Placental pericyte (primary cell): ENCODE measurements around a stretch of chr21.

DNA sequence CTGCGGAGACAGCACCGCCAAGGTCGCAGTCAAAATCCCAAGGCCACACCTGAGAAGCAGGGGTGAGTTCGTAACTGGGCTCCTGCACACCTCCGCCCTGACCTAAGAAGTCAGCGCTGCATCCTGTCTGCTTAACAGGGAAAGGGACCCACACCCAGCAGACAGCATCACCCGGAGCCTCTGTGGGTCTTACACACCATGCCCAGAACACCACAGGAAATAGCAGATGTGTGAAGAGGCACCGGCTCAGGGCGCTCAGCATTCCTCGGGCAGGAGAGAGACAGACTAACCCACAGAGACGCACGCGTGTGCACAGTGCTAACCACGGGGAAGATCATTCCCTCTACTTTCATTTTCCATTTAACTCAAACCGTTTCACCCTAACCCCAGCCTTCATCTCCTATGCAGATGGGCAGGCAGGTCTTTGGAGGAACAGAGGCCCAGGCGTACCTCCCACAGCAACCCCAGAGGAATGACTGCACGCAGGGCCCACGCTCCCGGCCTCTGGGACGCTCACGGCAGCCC is 21.1 kb downstream of the POFUT2 start:
- CAGE, long polyA plus RNA = no peak

DNA sequence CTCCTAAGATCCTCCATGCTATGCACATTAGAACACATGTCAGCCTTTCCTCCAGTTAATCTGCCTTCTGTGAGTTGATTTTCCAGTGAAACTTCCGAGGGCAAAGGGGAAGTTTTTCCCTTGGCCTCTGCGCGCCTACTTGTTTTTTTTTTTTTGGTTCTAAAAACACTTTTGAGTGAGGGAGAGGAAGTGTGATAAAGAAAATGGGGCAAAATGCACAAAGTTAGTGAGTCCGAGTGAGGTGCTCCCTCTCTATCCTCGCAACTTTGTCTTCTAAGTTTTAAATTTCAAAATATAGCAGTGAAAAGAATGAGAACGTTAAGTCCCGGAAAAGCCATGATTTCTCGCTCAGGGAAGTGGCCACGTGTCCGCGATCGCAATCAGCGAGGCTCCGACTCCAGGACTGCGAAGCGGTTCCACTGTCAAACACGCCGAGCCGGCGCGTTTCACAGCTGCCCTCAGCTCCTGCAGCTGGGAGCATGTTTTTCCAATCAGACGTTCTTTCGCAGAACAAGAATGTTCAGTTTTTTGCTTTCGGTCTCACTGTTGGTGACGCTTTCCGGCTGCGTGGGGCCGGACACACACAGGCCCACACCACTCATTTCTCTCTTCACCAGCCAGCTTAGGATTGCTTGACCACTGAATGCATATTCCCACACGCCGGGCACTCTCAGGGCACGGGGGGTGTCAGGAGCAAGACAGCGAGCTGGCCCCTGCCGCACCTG is 47.6 kb upstream of the COL18A1 start:
- CAGE, long polyA plus RNA = no peak

GRCh38 chr21:45370735-45371054 is 34.3 kb upstream of the COL18A1 start:
- CAGE, long polyA plus RNA = no peak

DNA sequence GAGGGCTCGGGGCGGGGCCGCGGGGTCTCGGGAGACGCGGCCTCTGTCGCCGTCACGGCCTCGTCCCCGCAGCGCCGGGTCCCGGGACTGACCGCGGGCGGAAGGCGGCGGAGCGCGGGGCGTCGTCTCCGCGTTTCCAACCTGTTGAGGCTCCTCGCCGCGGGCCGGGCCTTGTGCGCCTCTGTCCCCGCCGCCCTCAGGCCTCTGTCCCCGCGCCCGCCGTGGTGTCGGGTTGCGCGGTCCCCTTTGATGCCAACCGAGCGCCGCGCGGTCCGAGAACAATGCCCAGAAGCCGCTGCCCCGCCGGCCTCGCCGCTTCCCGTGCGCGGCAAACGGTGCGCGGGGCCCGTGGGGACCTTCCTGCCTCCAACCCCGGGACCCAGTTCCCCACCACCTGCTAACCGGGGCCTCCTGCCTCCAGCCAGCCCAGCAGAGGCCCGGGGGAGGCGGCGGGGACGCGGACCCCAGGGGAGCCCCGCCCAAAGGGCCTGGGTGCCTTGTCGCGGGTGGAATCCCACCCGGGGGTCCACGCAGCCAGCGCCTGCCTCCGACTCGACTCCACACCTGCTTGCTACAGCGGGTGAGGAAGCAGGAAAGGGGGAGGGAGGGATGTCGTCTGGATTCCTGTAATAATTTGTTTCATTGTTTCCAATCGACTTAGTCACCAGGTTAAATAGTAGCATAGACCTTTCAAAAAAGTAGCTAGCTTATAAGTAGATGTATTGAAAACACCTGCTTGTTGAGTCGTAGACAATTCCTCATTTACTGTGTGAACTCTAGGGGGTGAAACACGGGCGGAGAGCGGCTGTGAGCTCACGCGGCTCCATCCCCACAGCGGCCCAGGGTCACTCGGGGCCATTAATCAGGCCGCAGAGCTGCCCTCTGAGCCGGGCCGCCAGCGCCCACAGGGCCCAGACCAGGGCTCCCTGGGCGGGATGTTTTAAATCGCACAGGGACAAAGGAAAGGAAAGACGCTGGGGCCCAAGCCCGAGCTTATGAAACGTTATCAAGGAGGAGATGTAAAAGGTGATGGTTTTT is 1.1 kb downstream of the COL18A1 start:
- CAGE, long polyA plus RNA = no peak

DNA sequence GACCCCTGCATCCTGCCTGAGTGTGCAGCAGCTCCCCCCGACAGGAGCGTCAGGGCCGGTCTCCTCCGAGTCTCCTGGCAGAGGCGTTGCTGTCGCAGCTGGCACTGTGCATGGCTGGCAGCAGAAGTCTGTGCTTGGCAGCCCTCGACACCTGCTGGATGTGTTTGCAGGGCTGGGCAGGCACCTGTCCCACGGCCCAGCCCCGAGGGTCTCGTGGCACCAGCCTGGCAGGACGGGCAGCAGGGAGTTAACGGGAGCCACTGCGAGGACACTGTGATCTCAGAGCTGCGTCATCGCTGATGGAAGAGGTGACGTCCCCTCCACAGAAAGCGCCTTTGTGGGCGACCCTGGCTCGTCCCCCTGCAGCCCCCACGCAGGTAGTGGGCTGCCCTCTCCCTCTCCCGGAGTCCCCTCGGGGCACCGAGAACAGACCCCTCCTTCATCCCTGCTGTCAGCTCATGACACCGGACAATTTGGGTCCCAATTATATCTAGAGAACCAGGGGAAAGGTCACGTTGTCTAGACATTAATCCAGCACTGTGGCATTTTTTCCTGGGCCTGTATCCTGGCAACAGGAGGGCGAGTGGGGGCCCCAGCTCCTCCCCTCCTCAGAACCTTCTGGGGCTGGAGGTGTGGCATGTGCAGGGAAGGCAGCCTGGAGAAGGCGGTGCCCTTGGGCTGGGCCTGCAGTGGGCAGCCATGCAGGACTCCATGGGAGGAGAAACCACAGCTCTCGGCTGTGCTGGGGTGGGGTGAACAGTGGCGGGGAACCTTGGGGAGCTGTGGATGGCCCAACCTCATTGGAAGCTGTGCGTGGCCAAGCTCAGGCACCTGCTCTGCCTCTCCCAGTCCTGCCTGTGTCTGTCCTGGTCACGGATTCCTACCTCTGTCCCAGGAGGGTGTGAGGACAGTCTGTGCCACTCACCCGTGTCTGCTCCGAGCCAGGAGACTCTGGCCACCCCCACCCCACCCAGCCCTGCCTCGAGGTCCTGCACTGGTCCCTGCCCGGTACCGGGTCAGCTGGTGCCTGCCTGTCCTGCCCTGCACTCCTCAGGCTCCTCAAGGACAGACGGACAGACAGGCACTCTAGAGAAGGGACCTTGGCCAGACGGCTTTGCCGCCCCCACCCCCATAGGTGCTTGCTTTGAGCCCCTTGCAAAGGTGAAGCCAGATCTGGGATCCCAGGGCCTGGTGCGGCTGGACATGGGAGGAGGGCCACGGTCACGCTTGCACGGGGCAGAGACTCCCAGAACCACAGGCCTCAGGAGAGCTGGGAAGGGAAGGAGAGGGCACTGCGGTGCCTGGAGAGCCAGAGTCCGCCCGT is 15.6 kb downstream of the COL18A1 start:
- CAGE, long polyA plus RNA = no peak

DNA sequence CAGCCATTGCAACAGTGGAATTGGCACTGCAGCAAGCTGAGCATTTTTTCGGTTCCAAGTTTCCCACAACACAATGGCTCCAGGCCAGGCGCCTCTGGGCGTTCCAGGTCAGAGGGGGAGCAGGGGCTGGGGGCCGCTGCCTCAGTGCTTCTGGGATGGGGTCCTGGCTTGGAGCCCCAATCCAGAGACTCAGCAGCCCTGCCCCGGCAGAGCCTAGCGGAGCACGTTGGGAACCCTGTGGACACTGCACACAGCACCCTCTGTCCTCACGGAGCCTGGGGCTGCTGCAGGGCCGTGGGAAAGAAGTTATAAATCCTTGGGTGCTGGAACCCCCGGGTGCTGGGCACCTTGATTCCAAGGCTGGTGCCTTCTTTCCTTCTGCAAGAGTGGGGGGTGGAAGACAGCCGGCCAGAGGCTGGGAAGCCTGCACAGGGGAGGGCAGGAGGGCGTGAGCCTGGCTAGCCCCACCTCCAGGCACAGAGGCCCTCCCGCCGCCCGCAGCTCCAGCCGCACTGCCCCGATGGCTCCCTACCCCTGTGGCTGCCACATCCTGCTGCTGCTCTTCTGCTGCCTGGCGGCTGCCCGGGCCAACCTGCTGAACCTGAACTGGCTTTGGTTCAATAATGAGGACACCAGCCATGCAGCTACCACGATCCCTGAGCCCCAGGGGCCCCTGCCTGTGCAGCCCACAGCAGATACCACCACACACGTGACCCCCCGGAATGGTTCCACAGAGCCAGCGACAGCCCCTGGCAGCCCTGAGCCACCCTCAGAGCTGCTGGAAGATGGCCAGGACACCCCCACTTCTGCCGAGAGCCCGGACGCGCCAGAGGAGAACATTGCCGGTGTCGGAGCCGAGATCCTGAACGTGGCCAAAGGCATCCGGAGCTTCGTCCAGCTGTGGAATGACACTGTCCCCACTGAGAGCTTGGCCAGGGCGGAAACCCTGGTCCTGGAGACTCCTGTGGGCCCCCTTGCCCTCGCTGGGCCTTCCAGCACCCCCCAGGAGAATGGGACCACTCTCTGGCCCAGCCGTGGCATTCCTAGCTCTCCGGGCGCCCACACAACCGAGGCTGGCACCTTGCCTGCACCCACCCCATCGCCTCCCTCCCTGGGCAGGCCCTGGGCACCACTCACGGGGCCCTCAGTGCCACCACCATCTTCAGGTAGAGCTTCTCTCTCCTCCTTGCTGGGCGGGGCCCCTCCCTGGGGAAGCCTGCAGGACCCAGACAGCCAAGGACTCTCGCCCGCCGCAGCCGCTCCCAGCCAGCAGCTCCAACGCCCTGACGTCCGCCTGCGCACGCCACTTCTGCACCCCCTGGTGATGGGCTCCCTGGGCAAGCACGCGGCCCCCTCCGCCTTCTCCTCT is 50.5 kb downstream of the COL18A1 start:
- CAGE, long polyA plus RNA = no peak

DNA sequence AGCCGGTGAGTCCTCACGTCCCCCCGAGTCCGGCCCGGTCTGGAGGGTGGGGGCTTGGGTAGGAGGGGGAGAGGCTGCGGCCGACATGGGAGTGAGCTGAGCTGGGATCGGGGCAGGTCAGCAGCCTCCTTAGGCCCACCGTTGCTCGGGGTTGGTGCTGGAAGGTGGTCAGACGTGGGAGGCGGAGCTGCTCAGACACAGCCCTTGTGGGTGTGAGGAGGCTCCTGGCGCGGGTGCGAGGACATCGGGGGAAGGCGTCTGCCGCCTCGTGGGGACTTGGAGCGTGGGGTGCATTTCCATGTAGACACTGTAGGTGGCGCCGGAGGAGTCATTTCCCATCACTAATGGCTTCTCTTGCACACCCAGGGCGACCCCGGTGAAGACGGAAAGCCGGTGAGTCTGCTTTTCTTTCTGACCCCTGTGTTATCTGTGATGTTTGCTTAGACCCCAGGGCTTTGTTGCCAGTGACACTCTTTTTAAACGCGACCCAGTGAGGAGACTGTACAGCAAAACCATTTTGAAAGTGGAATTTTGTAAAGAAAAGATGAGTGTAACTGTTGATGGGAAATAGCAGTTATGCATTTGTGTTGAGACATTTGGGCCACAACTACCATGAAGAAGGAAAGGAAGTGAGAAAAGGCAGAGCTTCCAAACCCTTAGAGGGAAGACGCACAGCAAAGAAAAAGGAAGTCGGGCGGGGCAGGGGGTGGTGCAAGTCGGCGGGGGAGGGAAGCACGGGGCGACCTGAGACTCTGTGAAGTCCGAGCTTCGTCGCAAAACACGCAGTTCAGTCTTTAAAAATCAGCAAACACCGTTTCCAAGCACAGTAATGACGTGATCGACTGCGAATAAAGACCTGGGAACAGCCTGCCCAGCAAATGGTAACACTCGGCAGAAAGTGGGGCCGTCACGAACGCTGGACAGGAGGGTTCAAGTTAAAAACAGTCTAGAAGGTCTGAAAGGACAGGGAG is 64.0 kb downstream of the SLC19A1 start:
- CAGE, long polyA plus RNA = no peak

DNA sequence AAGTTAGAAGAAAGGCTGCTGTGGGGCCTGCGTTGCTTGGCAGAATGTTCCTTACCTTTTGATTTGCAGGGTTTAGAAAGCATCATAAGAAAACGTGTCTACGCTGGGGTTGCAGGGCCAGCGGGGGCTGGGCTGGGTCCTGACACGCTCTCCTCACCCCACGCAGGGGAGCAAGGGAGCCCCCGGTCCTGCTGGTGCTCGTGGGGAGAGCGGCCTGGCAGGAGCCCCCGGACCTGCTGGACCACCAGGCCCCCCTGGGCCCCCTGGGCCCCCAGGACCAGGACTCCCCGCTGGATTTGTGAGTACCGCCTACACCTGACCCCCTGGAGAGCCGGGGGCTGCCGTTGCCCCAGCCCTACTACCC is 55.6 kb downstream of the SLC19A1 start:
- CAGE, long polyA plus RNA = no peak

GRCh38 chr21:45490969-45491501 is 51.2 kb downstream of the SLC19A1 start:
- CAGE, long polyA plus RNA = no peak

- CAGE, long polyA plus RNA = no peak
Observed at GRCh38 chr21:45562735-45563415, 20.6 kb upstream of the SLC19A1 start.

DNA sequence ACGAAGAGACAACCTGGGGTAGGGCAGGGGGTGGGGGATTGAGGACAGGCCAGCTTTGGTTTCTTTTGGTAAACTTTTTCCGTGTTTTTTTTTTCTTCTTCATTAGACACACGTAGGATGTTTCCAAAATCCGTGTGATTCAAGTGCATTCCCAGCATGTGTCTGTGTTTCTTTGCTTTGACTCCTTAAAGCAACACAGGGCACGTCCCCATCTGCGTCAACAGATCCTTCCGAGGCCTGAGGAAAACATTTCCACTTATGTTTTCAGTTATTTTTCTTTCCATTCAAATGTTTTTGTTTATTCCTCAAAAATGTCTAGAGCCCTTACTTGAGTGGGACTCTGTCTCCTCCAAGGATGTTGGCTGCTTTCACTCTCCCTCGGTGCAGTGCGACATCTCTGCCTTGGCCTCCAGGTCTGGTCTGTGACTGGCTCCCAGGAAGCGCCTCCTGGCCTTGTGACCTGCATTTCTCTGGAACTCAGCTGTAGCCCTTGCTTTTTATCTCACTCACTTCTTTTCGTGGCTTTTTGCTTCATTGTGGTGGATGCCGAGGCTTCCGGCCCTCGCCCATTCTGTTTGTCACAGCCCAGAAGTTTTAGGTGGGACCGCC is 31.3 kb upstream of the SLC19A1 start:
- CAGE, long polyA plus RNA = no peak

DNA sequence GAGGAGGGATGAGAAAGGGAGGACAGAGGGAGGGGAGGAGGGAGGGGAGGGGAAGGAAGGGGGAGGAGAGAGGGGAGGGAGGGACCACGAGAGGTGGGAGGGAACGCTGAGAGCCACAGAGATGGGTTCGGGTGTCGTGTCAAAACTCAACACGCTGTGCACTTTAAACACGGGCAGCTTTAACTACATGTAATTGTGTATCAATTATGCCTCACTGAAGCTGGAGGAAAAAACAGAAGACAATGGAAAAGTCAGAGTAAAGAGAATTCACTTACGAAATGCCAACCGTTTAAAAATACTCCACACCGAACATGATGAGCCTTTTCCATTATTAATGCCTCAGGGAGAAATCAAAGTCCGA is 35.9 kb upstream of the PCBP3 start:
- CAGE, long polyA plus RNA = no peak

GRCh38 chr21:45901059-45901837 is 80.3 kb upstream of the COL6A1 start:
- CAGE, long polyA plus RNA = no peak

DNA sequence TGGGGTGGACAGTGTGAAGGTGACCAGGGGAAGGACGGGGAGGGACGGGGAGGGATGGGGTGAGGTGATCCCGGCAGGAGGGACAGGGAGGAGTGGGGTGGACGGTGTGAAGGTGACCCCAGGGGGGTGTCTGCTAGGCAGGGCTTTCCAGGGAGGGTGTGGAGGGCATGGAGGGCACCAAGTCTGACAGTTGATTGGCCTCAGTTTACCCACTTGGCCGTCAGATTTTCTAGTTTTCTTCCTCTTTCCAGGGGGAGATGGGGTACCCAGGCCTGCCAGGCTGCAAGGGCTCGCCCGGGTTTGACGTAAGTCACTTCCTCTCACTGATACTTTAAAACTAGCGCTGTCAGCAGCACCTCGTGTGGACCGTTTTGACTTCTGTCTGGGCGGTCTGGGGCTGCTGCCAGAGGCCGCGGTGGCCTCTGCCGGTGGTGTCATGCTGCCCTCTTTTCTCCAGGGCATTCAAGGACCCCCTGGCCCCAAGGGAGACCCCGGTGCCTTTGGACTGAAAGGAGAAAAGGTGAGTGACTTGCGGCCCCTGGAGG is 9.0 kb downstream of the COL6A1 start:
- CAGE, long polyA plus RNA = no peak

- CAGE, long polyA plus RNA = no peak
Observed at GRCh38 chr21:46004367-46004957, 22.9 kb downstream of the COL6A1 start.

DNA sequence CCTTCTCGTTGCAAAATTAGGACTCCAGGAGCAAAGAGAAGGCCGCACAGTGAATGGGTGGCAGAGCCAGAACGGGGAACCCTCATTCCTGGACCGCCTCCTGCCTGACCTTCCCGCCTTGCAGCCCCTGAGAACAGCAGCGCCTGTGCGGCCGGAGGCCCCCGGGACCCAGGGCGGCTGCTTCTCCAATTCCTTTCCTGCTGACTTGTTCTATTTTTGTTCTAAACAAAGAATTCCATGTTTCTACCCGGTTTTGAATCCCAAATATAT is 32.0 kb upstream of the COL6A2 start:
- CAGE, long polyA plus RNA = no peak

DNA sequence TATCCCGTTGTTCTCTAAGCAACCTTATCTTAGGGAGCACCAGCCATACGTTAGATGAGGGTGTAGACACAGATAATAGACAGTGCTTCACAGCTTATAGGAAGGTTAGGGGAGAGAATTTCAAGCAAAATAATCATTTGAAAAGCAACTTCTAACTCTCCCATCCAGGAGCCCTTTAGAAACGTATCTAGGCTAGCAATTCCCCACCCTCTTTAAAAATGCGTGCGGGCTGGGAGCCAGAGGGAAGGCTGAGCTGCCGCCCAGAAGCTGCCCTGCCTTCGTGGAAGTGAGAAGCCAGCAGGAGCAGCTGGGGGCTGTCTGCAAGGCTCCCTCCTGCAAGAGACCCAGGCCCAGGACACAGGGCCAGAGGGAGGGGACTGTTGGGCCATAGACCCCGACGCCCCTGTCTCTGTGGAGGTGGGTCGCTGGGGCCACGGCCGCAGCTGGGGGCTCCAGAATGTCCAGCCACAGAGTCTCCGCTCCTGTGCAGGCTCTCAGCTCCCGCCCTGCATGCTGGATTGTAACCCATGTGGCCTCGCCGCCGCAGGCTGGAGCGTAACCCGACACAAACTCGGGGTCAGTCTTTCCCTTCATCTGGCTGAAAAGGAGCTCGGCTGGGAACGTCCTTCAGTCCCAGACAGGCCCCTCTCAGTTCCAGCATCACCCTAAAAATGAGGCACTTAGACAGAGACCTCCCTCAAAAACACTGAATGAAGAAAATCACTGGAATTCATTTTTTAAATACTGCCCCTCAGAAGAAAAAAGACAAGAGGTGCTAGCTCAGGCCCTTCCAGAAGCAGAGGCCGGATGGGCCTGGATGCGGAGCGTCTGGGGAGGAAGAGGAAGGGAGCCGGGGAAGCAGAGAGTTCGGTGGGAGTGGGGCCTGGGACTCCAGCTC is 31.0 kb upstream of the COL6A2 start:
- CAGE, long polyA plus RNA = no peak

DNA sequence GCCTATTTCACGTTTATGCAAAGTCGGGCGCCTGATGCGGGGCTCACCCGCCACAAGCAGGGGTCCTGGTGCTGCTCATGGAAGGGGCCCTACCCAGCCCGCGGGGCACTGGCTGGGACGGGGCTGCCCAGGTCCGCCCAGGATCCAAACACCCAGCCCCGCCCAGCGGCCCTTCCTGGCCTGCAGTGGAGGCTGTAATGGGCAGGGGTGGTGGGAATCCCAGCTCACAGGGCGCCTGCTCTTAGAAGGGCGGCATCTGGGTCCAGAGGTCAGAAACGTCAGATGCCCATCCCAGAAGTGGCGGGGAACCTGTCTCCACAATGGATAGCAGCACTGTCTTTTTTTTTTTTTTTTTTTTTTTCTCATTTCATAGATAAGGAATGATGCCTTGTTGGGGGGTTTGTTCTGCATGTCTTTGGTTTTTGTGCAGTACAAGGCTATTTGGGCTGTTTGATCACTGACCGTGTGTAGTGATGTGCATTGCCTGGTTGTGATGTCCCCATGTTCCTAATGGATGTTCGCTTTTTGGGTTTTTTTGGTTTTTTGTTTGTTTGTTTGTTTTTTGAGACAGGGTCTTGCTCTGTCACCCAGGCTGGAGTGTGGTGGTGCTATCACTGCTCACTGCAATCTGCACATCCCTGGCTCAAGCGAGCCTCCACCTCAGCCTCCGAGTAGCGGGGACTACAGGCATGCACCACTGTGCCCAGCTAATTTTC is 1.8 kb downstream of the COL6A2 start:
- CAGE, long polyA plus RNA = no peak

DNA sequence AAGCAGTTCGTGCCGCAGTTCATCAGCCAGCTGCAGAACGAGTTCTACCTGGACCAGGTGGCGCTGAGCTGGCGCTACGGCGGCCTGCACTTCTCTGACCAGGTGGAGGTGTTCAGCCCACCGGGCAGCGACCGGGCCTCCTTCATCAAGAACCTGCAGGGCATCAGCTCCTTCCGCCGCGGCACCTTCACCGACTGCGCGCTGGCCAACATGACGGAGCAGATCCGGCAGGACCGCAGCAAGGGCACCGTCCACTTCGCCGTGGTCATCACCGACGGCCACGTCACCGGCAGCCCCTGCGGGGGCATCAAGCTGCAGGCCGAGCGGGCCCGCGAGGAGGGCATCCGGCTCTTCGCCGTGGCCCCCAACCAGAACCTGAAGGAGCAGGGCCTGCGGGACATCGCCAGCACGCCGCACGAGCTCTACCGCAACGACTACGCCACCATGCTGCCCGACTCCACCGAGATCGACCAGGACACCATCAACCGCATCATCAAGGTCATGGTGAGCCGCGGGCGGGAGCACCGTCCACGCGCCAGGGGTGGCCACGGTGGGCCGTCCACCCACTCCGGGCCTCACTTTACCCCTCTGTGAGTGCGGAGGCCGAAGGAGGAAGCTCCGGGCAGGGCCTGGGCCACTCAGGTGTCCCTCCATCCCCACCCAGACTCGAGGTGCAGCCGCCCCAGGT is 14.3 kb downstream of the COL6A2 start:
- CAGE, long polyA plus RNA = no peak

DNA sequence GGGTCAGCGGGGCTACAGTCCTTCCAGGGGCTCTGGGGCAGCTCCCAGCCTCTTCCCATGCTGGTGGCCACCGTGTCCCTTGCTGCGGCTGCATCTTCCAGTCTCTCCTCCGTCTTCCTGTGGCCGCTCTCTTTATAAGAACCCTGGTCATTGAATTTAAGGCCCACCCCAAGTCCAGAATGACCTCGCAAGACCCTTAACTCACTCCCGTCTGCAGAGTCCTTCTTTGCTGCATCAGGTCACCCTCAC is 25.9 kb downstream of the FTCD start:
- CAGE, long polyA plus RNA = no peak